T-cell (primary cell): ENCODE measurements around a stretch of chr2.

GRCh38 chr2:241006206-241006542 is 7.8 kb downstream of the SNED1 start:
- PRO-cap, 7 experiments = no peak in any of the 7 experiments

GRCh38 chr2:241055996-241056512 is 46.0 kb downstream of the MTERF4 start:
- PRO-cap, 7 experiments = no peak in any of the 7 experiments

GRCh38 chr2:241069875-241070753 is 32.0 kb downstream of the MTERF4 start:
- PRO-cap, 7 experiments = no peak in any of the 7 experiments

- PRO-cap, 7 experiments = no peak in any of the 7 experiments
These were observed 21.5 kb downstream of the MTERF4 start for GRCh38 chr2:241080344-241081161.

GRCh38 chr2:241087938-241088844 is 13.9 kb downstream of the MTERF4 start:
- PRO-cap, 7 experiments = peak in 1 of 7 experiments; most common plus-strand start chr2:241088373 (in 1); most common minus-strand start chr2:241088119 (in 1)

DNA sequence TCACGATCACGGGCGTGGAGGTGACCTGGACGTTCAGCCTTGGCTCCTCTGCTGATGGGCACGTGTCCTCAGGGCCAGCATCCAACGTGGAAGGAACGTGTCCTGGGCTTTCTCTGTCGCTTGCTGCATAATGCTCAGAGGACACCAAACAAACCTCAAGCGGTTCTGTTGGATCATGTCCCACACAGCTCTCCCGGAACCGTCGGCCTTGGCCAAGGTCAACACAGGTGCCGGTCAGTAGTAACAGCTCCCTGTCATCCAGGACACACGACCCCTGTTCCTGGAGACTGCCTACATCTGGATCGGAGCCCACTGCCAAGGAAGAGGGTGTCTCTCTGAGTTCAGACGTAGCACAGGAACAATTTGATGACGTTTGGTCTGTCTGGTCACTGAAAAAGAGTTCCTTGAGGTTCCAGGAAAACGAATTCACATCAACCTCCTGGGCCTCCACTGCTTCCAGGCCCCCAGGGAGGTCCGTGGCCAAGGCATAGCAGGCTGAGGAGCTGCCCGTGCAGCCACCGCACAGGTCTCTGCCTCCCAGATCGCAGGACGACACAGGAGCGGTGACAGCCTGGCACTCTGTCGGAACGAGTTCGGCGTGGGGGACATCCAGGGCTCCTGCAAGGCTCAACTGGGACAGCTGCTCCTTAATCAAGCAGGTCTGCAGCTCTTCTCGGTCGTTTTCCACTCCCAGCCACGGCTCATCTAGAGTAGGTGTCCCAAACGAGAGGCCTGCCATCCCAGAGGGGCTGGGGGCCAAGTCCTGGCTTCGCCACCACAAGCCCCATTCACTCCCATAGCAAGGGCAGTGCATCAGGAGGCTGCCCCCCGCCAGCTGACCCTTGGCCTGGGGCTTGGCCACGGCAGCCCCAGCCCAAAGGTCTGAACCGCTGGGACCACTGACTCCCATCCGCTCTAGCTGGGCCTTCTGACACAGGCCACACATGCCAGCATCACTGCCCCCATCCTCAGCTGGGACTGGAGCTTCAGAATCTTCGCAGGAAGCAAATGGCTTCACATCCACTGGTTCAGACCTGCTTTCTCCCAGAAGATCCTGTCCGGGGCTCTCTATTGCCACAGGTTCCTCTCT is 22.6 kb downstream of the PASK start:
- PRO-cap, 7 experiments = no peak in any of the 7 experiments

GRCh38 chr2:241161981-241162341 is 11.7 kb downstream of the PPP1R7 start:
- PRO-cap, 7 experiments = no peak in any of the 7 experiments

DNA sequence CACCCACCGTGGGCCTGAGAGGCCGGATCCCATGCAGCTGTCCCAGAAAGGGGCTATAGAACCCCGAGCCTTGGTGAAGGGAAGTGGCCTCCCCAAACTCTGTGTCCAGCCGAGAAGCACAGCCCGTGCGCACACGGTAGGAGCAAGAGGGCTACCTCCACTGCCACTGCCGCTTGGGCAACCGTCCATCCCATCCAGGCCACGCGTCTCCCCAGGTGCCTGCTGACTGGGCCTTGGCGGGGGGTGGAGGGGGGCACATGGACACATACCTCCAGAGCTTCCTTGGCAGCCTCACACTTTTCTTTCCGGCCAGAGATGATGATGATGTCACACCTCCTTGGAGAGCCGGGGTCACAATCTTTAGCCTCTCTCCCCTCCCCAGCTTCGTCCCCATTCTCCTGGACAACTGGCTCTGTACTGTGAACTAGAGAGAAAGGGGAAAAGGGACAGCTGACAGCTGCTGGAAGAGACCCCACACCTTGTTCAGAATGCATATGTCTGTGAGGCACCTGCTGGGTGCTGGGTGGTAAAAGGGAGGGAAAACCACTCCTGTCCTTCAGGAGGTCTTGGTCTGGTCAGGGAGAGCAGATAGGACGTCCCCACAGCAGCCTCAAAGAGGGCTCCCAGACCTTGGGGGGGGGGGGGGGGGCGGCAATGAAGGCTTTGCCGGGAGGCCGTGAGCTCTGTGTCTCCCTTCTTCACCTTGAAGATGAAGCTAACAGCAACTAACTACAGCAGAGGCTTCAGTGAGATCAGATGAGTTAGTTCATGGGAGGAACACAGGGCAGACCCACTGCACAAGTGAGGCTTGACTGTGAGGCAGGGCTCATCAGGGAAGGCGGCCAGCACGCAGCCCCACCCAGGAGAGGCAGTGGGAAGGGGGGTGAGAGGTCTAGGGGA is 48.1 kb downstream of the ANO7 start:
- PRO-cap, 7 experiments = no peak in any of the 7 experiments

- PRO-cap, 7 experiments = no peak in any of the 7 experiments
These were observed 787 bp upstream of the FARP2 start for GRCh38 chr2:241355186-241355810.

GRCh38 chr2:241382660-241383849 is 27.0 kb downstream of the FARP2 start:
- PRO-cap, 7 experiments = no peak in any of the 7 experiments

DNA sequence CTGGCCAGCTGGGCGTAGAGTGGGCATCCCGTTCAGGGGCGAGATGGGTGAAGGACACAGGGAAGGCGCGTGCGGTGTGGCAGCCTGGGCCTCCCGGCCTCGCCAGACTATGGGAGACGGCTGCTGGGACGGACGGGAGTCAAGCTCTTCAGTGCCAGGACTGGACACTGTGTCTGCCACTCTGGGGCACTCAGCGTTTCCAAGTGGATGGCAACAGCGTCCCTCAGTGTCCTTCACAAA is 16.4 kb upstream of the BOK start:
- PRO-cap, 7 experiments = no peak in any of the 7 experiments

GRCh38 chr2:241552113-241552675 is 6.4 kb upstream of the BOK start:
- PRO-cap, 7 experiments = no peak in any of the 7 experiments

- PRO-cap, 7 experiments = no peak in any of the 7 experiments
These were observed 17.4 kb downstream of the THAP4 start for GRCh38 chr2:241619573-241619884.

DNA sequence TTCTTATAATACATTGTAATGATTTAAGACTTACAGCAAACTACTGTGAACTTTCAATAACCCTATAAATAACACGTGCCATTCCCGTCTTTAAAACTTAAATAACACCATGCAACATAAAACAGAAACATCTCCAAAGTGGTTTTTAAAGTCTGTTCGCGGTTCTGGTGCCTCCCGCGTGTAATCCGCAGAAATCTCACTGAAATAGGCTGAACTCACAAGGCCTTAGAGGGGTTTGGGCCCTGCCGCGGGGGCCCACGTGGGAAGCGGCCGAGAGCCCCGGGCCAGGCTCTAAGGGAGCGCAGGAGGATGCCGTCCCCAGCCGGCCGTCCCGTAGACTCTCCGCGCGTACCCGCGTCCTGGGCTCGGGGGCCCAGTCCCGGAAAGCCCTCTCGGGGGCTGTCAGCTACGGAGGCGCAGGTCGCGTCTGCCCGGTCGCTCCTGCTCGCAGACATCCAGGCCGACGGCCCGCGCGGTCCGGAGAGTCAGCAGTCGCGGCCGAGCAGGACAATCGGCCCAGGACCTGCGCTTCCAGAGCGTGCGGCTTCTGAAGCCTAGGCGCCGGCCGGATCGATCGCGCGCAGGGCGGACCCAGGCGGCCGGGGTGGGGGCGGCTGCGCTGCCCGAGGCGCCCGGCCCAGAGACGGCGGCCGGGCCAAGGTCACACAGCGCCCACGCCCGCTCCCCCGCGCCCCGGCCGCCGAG is 671 bp downstream of the THAP4 start:
- PRO-cap, 7 experiments = peak in 6 of 7 experiments; most common plus-strand start position 384 of the sequence (in 6); most common minus-strand start position 549 of the sequence (in 2)

DNA sequence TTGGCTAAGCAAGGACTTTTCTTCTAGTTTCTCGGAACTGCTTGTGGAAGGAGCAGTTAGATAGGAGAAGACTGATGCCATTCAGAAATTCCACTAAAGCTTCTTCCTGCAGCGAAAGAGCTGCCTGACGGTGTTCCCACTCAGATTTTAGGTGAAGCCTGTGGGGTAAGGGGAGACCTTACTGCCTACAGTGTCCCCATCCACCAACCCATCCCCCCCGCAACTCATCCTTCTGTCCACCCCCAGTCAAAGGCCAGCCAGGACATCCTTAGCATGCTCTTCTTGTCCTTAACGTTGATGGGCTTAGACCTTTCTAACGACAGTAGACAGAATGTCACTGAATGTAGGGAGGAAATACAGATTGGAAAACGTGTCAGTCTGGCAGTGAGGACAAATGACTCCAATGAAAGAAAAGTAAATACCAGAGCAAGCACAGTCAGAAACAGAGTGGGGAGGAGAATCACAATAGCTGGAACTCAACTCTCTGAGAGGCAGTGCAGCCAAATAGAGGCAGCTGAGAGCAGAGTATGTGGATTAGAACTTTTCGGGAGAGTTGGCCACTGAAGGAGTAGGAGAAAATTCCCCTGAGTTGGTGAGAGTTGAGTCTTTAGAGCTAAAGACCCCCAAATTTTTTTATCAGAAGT is 24.2 kb downstream of the ATG4B start:
- PRO-cap, 7 experiments = no peak in any of the 7 experiments

- PRO-cap, 7 experiments = peak in 1 of 7 experiments; most common plus-strand start chr2:241670677 (in 1)
These were observed 16.2 kb downstream of the DTYMK start for GRCh38 chr2:241670576-241670738.

GRCh38 chr2:241728415-241729103 is 5.9 kb upstream of the D2HGDH start:
- PRO-cap, 7 experiments = no peak in any of the 7 experiments

GRCh38 chr2:241771163-241772112 is 5.2 kb upstream of the GAL3ST2 start:
- PRO-cap, 7 experiments = peak in 1 of 7 experiments; most common plus-strand start chr2:241771413 (in 1)

- PRO-cap, 7 experiments = peak in 2 of 7 experiments; most common plus-strand start chr2:241859895 (in 1); most common minus-strand start chr2:241859938 (in 2)
These were observed 1.1 kb upstream of the PDCD1 start for GRCh38 chr2:241859442-241860622.

- PRO-cap, 7 experiments = no peak in any of the 7 experiments
These were observed 2.9 kb upstream of the RTP5 start for GRCh38 chr2:241866349-241867254.